ENCODE measurements around a stretch of chr21.

- PRO-cap, 7 experiments: peak in 7 of 7 experiments; most common plus-strand start chr21:37221353 (in 1); most common minus-strand start chr21:37221294 (in 4)
Observed at GRCh38 chr21:37221145-37221754, 45.9 kb downstream of the VPS26C start.

DNA sequence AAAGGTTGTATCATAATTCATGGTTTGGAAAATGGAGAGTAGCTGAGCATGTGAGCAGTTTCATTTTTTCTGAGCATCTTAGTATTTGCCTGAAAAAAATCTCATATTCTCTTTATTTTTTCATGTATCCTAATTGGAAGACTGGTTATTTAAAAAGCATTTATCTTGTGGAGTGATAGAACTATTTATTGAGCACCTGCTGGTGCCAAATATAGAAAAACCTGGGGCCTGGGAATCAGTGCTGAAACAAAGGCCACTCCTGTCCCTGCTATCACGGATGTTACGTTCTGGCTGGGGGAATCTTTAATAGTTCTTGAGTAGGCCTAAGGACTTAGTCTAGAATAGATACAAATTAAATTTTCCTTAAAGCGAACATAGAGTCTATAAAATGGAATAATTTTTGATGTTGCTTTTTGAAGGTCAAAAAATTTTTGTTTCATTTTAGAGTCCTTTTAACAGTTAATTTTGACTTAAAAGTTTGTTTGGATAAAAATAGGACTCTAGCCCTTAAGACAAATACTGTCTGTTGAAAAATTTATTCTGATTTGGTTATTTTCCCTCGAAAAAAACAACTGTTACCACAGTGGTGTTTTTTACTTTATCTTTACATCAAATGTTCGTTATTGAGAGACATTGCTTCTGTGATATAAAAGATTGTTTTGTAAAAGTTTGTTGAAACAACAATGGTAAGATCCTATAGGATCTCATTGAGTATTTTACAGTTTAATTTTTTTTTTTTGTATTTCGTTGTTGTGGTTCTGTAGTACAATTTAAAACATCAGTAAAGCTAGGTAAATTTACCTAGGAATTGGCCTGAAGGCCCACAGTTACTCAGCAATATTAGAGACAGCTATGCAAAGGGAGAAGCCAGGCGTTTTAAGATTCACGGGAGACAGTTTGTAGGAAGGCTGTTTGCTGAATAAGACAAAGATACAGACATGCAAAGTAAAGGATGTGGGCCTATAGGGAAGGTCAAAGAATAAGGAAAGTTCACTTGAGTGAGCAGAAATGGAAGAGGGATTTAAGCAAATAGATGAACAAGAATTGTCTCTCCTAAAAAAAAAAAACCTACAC, 13.4 kb downstream of the DYRK1A start:
- PRO-cap, 7 experiments: no peak in any of the 7 experiments

DNA sequence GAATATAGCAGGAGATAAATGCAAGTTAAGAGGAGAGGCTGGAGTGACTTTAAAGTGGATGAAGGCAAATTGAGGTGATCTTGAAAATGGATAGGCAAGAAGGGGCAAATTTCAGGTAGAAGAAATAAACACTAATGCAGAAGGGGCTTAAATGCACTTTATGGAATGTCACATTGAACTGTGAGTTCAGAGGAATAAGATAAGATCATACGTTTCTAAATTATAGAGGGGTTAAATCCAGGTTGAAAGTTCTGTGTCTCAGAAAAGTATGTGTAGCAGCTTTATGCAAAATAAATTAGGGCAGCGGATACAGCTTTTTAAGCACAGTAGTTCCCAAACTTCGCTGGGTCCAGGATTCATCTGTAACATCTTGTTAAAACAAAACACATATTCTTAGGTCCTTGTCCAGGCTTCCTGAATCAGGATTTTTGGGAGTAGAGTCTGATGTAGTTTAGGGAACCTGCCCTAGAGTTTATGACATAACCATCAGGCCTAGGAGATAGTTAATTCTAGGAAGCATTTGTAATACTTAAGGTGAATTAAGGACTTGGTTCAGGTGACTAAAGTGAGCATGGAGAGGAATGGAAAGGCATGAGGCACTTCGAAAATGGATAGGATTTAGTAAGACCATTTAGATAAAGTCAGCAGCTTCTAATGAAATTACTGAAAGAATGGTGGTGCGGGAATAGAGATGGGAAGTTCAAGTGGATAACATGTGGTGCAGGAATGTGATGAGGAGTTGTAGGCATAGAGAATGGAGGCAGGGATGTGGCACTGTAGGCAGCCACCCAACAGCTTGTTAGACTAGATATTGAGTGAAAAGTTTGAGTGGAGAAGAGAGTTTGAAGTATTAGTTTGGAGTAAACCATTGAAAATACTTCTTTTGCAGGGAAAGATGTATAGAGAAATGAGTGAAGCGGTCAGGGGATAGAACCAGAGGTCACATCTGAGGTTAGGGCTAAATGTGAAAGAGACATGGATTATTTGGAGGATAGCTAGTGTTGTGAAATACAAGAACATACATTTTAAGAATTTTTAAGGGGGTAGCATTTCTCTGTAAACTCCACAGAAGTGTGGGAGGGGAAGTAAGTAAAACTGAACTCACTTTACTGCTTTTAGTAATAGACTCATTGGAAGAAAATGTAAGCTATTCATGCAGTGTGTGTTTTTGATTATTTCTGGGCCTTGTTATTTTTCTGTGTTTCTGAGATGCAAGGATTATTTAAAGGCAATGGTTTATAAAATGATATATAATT, 45.9 kb downstream of the DYRK1A start:
- PRO-cap, 7 experiments: peak in 1 of 7 experiments; most common plus-strand start position 534 of the sequence (in 1)

- PRO-cap, 7 experiments: no peak in any of the 7 experiments
Observed at GRCh38 chr21:37454773-37455681, 88.5 kb downstream of the DYRK1A start.

DNA sequence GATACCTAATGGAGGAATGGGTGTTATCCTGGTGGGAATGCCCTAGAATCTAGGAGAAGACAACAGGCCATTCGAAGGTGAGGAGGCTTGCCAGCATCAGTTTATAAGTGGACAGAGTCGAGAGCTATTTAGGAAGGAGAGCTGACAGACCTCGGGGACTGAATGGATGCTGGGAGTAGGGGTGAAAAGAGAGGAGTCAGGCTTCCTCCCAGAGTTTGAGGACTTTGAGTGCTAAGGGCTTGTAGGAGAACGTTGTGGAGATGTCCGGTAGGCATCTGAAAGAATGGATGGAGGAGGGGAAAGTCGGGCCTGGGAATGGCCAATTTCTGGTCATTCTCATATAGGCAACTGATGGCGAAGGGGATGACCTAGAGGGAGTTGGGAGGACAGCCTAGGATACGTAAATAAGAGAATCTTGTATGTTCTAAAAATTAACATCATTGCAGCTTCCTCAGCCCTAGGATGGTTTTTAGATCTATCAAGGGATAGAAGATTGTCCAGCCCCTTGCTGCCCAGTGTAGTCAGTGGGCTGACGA, 155.2 kb downstream of the DYRK1A start:
- PRO-cap, 7 experiments: no peak in any of the 7 experiments

DNA sequence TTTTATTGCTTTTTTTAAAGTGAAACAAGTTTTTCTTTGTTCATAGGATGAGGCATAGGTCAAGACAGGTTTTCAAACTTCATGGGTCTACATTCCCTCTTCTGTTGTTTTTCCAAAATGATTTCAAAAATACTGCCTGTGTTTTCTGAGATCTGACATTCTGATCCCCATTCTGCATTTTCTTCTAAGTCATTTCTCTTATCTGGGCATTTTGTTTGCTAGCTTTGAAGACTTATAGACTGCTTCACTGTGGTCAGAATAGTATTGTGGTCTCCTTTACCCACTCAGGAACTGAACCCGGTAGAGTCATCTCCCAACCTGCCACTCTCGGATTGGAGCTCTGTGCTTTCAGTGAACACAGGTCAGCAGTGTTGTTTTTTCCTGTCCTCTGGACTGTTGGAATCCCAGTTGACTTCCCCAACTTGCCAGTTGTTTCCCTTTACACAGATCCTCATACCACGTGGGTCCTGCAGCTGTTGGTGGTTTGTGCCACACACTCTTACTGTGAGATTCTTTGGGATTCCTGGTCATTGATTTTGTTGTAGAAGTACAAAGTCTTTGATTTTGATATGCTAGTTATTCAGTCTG, 214.0 kb downstream of the DYRK1A start:
- PRO-cap, 7 experiments: no peak in any of the 7 experiments

DNA sequence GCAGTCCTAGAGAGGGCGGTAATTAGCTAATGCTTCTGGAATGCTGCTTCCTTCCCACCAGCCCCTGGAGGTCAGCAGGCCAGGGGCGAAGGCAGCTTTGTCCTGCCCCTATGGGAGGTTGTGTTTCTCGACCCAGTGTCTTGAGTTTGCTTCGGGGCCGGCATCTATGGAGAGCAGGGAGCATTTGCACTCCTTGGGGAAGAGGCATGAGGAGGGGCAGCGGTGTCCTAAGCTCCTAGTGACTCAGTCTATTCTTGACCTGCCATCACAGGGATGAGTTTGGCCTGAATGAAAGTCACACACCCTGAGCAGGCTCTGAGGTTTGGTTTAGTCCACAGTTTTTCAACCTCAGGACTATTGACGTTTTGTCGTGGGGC, 85.0 kb upstream of the KCNJ15 start:
- PRO-cap, 7 experiments: no peak in any of the 7 experiments

DNA sequence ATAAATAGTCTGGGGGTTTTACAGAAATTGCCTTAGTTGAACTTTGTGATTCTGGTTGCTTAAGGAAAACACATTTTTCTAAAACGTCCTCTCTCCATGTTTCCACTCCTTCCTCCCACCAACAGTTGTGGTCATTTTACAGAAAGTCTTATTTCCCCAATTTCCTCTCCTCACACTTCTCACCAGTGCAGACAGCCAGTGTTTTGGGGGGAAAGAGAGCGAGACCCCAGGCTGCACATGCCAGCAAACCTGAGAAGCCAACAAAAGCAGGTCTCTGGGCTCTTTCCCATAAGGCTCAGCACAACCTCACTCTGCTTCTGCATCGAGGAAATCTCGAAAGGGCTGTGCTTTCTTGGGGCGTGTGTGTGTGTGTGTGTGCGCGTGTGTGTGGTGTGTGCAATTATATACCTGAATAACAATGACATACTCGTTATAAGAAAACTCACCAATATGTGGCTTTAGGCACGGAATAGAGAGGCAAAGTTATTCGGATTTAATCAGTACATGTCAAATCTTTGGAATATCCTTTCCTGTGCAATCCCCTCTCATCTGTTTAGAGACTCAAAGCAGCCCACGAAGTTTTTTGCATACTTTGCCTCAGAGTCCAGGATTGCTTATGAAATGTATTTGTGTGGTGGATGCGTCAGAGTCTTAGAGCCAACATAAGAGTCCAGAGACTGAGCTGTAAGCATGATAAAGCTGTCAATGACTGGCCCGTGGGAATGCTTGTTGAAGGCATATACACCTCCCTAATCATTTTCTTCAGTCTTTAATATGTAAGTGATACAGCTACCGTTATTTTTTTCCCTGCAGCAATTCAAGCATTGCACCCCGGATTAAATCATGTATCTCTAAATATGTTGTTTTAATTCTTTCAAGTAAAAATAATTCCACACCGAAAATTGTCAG, 2.1 kb downstream of the KCNJ15 start:
- PRO-cap, 7 experiments: no peak in any of the 7 experiments

GRCh38 chr21:38277883-38278312, 21.1 kb downstream of the KCNJ15 start:
- PRO-cap, 7 experiments: no peak in any of the 7 experiments

DNA sequence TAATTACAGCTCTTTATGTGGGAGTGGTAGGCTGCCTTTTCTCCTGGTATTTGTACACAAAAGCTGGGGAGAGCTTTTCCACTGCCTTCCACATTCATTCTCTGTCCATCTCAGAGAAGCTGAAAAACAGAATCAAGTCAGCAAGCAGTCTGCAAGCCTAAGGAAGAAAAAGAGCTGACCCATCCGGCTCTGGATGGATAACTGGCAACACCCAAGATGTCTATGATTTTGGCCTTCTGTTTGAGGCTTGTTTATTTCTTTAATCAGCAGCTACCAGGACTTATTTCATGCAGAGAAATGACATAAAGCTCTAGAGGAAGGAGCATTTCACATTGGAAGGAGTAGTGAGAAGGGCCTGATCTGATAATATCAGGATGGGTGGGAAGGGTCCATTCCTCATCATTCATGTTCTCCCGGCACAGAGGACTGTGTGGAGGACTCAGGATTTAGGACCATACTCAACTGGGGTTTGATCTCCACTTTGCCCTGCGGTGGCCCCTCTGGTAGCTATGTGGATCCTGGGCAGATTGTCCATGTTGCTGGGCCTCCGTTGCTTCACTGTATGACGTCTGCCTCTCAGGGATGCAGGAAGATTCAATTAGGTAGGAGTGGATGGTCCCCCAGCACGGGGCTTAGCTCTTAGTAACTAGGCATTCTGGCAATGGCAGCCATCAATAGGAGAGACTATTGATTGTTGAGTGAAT, 2.1 kb downstream of the ETS2 start:
- PRO-cap, 7 experiments: no peak in any of the 7 experiments

GRCh38 chr21:38809093-38809920, 3.6 kb downstream of the ETS2 start:
- PRO-cap, 7 experiments: no peak in any of the 7 experiments

GRCh38 chr21:38831161-38832266, 25.8 kb downstream of the ETS2 start:
- PRO-cap, 7 experiments: peak in 2 of 7 experiments; most common minus-strand start chr21:38831583 (in 2)

GRCh38 chr21:38904629-38904985, 98.9 kb downstream of the ETS2 start:
- PRO-cap, 7 experiments: no peak in any of the 7 experiments

GRCh38 chr21:38911354-38912020, 105.8 kb downstream of the ETS2 start:
- PRO-cap, 7 experiments: no peak in any of the 7 experiments

GRCh38 chr21:39022745-39024070, 160.0 kb downstream of the PSMG1 start:
- PRO-cap, 7 experiments: no peak in any of the 7 experiments

- PRO-cap, 7 experiments: no peak in any of the 7 experiments
Observed at GRCh38 chr21:39098034-39098486, 85.2 kb downstream of the PSMG1 start.

DNA sequence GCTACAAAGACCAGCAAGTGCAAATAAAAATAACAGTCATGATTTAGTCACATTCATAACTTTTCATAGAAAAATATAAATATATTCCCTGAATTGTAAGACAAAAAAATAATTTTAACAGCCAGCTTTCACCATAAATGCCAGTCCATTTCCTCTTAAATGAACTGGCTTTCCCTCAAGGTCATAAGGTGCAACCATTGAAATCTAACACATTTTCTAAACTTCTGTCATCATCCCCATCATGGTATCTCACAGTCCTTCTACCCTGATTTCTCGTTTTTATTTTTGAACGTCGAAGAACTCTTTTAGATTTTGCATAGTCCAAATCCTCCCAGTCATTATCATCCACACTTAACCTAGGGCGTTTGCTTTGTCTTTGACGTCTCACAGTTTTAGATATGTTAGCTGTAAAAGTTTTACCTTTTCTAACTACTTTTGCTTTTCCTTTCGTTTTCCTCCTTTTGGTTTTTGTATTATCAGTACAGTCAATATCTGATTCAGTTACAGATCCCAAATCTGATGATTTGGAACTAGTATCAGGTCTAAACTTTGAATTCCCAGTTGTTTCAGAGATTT, 12.9 kb upstream of the PSMG1 start:
- PRO-cap, 7 experiments: no peak in any of the 7 experiments

- PRO-cap, 7 experiments: peak in 2 of 7 experiments; most common plus-strand start chr21:39313017 (in 1)
Observed at GRCh38 chr21:39312936-39313151, 588 bp downstream of the BRWD1 start.

DNA sequence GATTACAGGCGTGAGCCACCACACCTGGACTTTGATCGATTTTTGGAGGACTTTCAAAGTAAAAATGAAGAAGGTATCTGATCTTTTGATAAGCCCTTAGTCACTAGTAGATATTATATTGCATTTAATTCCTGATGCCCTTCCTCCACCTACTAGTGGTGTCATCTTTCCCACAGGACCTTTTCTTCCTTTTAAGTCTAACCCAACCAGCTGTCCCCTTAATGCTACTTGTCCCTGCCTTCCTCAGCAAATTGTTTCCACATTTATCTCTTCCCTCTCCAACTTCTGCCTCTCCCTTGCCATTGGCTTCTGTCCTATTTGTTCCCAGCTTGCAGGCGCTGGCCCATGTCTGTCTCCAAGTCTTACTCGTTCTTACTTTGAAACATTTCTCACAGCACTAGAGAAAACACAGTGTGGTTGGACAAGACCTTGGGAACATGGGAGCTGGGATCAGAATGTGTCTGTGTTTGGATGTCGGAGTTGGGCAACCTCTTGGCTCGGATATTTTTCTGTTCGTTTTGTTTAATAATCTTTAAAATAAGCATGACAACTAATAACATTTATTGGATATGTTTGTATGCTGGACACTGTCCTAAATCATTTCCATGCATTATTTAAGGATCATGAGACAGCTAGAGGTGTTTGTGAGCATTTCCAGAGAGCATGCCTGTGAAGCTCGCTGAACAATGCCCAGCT, 5.7 kb upstream of the BRWD1 start:
- PRO-cap, 7 experiments: no peak in any of the 7 experiments

- PRO-cap, 7 experiments: no peak in any of the 7 experiments
Observed at GRCh38 chr21:39340546-39341051, 8.3 kb downstream of the HMGN1 start.

Measured in T-cell (primary cell).